Vagina (tissue), 1 donor: ENCODE measurements around a stretch of chr9.

DNA sequence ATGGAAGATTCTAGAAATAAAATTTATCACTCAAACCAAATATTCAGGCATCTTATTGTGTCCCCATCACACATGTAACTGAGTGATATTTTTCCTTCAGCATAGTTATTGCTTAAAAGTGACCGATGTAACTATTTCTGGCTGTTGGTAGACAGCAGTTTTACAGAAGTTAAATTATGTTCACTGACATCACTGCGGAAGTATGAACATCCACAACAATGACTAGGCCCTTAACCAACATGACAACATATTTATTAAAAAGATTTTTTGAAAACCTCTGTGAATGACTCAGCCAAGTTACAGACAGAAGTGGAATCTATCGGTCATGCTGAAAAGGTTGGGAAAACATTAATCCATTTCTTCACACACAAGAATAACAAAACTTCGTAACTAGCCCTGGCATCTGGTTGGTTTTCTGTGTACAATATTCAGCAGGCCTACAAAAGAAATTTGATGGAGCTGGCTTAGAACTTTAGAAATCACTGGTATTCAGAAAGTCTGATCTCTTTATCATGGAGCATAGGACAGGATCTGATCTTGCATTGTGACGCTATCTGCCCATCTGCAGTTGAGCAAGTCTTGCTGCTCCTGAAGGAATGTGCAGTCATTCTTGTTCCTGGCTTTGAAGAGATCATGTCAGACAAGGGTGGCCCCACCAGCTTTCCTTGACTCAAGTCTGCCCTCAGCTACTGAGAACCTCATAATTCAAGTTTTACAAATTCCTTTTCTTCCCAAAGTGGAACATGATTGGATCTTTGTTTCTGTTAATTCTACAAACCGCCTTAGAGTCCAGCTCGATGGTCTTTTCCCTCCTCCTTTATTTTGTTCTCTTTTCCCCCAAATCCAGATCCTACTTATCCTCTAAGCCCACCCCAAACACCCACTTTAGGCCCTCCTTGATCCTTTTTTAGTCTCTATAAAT is 6.4 kb downstream of the GLIS3 start:
- PRO-cap: no peak
- RAMPAGE, long total RNA: no peak

DNA sequence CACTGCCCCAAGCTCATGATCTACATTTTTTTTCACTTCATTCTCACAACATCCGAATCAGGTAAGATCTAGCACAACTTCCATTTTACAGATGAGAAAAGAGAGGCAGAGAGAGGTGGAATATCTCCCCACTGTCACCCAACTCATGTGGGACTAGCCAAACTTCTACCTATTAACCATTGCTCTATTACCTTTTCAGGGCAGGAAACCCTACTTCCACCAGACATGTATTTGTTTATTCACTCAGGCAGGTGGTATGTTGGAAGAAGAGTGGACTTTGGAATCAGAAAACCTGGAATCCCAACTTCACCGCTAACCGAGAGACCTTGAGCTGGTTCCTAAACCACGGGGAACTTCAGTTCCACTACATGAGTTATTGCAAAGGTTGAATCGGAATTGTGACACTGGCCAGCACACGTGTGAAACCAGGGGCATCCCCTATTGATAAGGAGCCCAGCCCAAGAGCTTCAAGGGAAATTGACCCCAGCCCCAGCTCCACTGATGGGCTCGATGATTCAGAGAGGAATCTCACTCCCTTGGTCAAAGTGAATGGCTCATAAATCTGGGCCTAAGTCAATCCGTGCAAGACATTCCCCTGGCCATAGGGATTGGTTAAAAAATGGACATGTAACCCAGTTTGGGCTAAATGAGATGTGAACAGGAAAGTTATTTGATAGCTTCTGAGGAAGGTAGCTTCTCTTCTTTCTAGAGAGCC is 5.3 kb upstream of the GLIS3 start:
- PRO-cap: no peak
- RAMPAGE, long total RNA: no peak

GRCh38 chr9:4503002-4503647 is 12.9 kb downstream of the SLC1A1 start:
- PRO-cap: no peak
- RAMPAGE, long total RNA: no peak

DNA sequence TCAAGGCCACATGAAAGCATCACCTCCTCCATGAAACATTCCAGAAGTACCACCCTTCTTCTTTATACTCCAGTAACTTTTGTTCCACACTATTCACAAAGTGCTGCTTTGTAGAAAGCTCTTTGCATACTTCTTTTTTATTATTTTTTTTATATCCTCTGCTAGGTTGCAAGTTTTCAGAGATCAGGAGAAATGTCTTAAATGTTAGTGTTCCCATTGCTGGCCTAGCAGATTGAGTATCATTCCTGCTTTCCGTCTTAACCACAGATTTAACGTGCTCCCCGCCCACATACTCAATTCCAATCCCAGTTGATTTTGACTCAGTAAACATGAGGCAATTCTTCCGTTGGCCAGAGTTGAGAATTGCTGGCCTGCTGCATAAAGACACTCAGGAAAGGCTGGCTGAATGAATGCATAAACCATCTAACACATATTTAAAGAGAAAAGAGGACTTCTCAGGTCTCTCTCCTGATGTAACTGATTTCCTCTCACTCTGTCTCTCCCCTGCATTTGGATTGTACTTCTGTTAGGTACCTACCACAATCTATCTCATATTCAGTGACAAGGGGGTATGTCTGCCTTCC is 46.9 kb upstream of the PLPP6 start:
- PRO-cap: no peak
- RAMPAGE, long total RNA: no peak

DNA sequence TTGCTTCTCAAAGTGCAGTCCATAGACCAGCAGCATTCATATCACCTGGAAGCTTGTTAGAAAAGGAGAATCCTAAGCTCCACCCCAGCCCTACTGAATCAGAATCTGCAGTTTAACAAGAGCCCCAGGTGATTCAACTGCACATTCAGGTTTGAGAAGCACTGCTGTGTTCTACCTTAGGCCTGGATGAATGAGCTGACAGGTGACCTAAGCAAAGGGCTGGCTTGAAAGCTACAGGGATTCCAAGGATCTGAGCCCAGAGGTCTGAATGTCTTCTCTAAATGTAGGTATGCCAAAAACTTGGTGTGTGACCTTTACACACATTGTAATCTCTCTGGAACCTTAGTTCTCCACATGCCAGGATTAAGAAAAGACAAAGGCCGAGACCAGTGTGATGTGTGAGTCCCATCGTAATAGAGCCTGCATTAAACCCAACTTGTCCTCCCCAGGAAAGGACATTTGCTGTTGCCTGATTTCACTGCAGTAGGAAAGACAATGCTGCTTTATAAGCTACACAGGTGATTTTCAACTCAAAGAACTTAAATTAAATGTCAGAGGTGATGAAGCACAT is 41.6 kb upstream of the PLPP6 start:
- PRO-cap: no peak
- RAMPAGE, long total RNA: no peak

DNA sequence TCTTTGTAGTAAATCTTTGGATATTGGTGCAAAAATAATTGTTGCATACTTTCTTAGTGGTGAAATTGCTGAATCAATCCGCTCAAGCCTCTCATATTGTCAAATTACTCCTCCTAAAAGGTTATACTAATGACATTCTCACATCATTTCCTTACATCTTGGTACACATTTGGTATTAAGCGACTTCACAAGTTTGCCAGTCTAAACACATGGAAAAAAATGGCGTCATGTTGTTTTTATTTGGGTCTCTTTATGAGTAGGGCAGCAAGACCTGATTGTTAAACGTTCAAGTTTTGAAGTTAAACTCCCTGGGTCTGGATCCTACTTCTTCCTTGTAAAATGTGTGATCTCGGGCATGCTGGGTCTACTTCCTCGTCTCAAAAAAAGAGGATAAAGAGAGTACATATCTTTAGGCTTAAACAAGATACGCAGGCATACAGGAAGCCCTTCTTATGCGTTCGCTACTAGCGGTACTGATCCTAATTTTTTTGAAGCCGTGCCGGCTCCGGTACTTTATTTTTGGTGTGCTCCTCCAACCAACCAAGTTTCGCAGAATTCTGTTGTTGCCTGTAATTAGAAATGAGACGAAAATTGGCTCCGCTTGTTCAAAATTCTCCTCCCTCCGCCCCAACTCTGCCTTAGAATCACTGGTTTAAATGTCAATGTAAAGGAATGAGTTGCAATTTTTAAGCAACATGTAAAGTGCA is 617 bp upstream of the CDC37L1 start:
- PRO-cap: no peak
- RAMPAGE, long total RNA: no peak

DNA sequence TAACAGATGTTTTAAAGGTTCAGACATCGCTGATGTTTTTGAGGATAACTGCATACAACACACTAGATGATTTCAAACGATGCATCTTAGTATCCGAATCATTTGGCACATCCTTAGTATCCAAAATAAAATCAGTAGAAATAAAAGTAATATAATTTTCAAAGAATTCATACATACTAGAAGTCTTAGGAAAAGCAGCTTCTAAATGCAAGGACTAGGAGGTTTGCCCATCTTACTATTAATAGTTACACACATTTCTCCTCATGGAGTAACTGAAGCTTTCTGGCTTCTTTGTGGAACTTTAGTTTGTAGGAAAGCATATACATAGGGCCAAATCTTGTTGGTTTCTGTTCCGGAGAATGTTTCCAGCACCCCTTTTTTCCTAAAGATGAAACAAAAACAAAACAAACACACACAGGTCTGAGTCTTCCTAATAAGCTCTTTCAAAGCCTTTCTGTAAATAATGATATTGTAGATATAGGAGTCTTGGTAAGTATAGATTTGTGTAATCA is 28.2 kb downstream of the AK3 start:
- PRO-cap: no peak
- RAMPAGE, long total RNA: start-site peak on the minus strand centred at position 316 of the sequence, 120 bp wide, 12 reads

- PRO-cap: no peak
- RAMPAGE, long total RNA: start-site peak on the minus strand at chr9:4718478-4718531, 23 reads
Measured at GRCh38 chr9:4718067-4718771, 22.8 kb downstream of the AK3 start.

- PRO-cap: no peak
- RAMPAGE, long total RNA: no peak
Measured at GRCh38 chr9:4793671-4793980, 882 bp downstream of the RCL1 start.

- PRO-cap: no peak
- RAMPAGE, long total RNA: no peak
Measured at GRCh38 chr9:4841147-4841703, 48.5 kb downstream of the RCL1 start.

- PRO-cap: no peak
- RAMPAGE, long total RNA: no peak
Measured at GRCh38 chr9:5326821-5327207, 12.9 kb downstream of the RLN1 start.

DNA sequence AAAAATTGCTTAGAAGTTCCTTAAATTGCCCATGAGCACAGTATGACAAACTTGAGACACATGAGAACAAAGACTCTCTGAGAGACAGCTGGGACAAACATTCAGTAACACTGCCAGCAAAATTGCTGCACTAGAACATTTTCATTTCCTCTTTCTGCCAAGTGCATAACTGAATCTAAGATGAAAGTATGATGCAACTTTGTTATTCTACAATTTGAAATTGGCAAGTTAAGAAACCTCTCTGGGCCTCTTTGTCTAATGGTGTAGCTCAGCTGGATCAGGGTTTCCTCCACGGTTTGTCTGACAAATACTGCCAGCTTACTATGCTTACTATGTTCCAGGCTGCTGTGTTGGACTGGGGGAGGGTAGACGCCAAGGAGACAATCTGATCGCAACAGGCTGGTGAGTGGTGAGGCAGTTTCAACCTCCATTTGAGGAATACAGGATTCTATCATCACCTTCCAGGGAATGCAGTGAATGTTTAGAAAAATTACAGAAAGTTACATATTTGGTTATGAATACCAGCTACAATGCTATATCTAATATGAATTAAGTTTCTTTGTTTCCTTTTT is 1.7 kb upstream of the RIC1 start:
- PRO-cap: no peak
- RAMPAGE, long total RNA: no peak

- PRO-cap: no peak
- RAMPAGE, long total RNA: start-site peak on the minus strand at chr9:5898889-5899174, 15 reads
Measured at GRCh38 chr9:5898780-5899167, 8.1 kb downstream of the MLANA start.

DNA sequence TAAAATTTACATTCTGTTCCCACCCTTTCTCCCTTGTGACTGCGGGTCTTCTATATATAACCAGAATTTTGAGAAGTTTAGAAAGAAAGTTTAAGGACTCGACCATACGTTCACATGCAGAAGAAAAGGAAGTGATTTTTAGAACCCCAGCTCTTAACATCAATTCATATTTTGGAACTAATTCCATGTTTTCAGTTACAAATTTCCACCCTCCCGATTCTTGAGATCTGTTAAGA is 478 bp upstream of the KIAA2026 start:
- PRO-cap: no peak
- RAMPAGE, long total RNA: no peak

GRCh38 chr9:6216906-6217258 is 1.3 kb downstream of the IL33 start:
- PRO-cap: no peak
- RAMPAGE, long total RNA: no peak

DNA sequence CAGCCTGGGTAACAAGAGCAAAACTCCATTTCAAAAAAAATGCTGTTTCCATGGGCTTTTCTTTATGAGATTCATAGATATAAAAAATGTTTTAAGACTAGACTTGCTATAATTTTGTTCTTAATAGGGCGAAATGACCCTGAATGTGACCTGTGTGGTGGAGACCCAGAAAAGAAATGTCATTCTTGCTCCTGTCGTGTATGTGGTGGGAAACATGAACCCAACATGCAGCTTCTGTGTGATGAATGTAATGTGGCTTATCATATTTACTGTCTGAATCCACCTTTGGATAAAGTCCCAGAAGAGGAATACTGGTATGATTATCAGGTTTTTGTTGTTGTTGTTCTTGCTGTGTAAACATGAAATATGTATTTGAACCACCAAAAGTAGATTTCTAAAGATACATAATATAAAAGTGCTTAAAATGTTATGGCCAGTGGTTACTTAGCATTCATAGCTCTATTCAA is 64.5 kb downstream of the UHRF2 start:
- PRO-cap: no peak
- RAMPAGE, long total RNA: no peak

DNA sequence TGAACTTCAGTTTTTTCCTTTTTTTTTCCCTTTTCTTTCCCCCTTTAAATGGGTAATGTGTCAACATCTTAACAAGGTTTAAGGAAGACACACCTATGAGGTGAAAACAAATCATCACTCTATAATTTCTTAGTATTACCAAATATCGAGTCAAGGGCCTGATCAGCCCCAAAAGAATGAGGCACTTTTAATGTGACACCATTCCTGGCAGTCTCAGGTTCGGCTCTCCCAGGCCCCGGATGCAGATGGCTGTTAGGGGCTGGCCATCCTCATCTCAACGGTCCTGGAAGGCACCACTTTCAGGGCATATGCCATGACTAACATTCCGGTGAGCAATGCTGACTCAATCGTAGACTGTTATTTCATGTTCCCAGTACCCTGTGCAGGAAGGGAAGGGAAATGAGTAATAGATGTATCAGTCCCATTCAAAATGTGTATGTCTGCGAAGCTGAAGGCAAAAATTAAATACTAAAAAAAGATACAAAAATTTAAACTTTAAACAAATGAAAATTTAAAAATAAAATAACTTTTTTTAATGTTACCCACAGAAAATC is 79.2 kb downstream of the GLDC start:
- PRO-cap: no peak
- RAMPAGE, long total RNA: no peak

DNA sequence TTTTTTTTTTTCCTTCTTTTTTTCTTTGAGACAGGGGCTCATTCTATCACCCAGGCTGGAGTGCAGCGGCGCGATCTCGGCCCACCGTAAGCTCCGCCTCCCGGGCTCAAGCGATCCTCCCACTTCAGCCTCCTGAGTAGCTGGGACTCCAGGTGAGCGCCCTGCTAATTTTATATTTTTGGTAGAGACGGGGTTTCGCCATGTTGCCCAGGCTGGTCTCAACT is 36.2 kb upstream of the GLDC start:
- PRO-cap: no peak
- RAMPAGE, long total RNA: no peak

- PRO-cap: no peak
- RAMPAGE, long total RNA: no peak
Measured at GRCh38 chr9:6682288-6682729, 36.8 kb upstream of the GLDC start.

DNA sequence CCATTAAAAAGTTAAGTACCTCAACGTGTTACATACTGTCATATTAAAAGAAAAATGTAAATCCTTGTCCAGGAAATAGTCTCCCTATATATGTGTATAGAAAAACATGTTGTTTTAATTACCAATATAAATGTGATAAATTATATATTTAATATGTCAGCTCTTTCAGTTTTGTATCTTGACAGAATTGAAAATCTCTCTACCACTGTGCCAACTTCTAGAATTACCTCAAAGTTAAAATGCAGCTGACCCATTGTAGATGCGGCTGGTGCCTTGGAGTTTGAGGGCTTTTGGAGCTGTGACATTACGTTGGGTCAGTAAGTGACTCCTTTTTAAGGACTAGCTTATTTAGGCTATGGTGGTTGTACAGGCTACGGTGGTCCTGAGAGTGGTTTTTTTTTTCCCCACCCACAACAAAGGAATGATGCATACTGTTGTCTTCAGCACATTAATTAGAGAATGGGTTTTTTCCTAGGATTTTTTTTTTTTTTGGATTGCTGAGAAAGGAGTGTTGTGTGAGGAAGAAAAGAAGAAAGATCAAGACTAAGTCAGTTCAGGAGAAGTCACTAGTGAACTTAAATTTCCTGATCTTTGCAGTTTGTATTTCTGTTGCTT is 237.0 kb downstream of the KDM4C start:
- PRO-cap: no peak
- RAMPAGE, long total RNA: start-site peak on the plus strand centred at position 316 of the sequence, 108 bp wide, 19 reads